Epithelial cell of prostate (primary cell): ENCODE measurements around the genes RPL37A and TNP1.

GRCh38 chr2:215982398-215983084 is 30.8 kb downstream of the MREG start:
- RRBS = no CpG with 5 or more reads among the region's 8 CpGs

DNA sequence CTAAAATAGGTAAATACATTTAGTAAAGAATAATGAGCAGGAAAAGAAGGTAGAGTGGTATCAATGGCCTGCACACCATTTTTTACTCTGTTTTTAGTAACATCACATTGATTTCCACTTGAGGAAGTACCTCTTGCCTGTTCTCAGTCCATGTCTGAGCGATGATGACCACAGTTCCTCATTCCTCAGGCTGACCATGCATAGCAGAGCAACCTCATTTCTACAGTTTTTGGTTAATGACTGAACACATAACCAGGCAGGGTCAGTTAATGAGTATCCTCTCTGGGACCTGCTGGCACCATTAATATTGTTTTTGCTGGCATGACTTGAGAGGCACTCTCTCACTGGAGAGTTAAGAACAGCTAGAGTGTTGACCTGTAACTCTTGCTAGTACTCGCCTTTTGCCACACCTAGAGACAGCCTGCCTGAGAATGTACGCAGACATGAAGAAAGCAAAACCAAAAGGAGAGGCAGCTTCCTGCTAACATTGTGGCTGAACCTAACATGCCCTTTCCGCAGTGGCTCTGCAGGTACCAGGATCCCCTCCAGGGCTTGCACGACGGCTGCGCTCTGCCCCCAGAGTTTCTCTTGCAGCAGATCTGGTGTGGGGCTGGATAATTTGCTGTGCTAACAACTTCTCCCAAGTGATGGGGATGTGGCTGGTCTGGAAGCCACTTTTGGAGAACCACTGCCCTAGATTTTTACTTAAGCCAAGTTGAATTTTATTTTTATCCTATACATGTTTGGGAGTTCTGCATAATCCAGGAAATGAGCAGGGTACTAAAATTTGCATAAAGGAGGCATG is 23.8 kb downstream of the PECR start:
- RRBS = no CpG with 5 or more reads among the region's 7 CpGs

- RRBS = no CpG with 5 or more reads among the region's 7 CpGs
These were observed 2.9 kb downstream of the PECR start for GRCh38 chr2:216078491-216079242.

DNA sequence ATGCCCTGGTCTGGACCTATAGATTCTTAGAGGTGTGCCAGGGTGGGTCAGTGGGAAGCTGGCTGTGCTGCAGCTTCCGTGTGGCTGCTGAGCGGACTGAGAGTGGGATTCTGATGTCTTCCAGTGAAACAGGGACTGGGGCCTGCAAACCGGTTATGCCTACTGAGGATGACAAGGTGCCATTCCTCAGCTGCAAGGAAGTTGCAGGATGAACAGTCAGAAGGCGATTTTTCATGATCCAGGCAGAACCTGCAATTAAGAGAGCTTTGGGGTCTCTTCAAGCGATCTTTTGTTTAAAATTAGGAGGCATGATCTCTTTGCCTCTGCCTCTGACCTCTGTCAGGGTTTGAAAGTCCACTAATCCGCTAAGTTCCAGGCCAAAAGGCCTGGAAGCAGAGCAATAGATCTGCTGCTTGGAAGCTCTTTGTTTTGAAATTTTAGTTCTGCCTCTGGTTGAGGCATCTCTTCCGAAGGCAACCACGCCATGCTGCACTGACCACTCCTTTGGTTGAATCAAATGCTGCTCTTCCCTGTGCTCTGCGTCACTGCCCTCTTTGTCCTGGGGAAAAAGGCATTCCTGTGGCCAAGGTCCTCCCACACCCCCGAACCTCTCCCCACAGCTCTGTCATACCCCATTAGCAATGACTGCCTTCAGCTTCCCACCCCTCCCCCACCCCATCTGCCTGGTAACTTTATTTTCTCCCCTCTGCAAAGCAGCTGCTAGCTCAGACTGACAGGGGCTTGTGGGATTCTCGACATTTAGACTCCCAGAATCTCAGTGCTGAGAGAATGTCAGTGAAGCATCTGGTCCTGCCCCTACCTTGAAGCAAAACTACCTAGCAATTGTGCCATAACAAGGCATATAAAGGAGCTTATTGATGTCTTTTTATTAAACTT is 2.0 kb downstream of the TMEM169 start:
- RRBS = no CpG with 5 or more reads among the region's 11 CpGs

DNA sequence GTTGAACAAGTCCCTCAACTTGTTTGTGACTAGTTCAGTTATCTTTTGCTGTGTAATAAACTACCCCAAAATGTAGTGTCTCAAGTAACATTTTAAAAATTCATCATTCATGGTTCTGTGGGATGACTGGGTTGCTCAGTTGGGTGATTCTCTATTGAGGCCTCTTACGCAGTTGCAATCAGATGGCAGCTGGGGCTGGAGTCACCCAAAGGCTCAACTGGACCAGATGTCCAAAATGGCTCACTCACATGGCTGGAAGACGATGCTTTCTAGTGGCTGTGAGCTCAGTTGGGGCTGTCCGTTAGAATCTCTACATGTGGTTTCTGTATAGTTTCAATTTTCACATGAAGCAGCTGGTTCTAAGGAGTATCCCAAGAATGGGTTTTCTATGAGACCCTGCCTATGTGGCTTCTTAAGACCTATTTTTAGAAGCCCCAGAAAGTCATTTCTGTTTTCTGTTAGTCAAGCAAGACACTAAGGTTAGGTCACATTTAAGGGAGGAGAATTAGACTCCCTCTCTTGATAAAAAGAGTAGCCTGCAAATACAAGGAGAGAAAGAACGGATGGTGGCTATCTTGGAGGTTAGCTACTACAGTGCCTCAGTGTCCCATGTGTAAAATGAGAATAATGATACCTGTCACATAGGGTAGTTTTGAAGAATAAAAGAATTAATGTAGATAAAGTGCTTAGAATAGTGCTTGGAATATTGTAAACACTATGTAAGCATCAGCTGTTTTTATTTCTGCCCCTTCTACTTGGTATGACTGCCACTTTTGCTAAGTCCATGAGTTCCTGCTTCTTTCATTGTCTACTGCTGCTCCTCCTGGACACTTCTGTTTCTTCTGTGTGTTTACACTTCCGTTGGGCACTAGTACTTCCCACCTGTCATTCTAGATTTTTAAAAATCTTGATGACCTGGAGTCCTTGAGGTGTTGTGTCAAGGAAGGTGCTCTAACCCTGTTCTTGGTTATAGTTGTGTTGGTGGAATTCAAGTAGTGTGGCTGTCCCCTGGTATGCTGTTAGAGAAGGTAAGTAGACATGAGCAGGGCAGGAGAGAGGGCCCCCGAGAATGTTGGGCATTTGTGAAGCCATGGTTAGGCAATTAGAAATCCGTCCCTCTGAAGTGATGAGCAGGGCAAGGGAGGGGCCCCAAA is 4.7 kb downstream of the XRCC5 start:
- RRBS = no CpG with 5 or more reads among the region's 7 CpGs

GRCh38 chr2:216144916-216145301 is 35.8 kb downstream of the XRCC5 start:
- RRBS = no CpG with 5 or more reads among the region's 3 CpGs

DNA sequence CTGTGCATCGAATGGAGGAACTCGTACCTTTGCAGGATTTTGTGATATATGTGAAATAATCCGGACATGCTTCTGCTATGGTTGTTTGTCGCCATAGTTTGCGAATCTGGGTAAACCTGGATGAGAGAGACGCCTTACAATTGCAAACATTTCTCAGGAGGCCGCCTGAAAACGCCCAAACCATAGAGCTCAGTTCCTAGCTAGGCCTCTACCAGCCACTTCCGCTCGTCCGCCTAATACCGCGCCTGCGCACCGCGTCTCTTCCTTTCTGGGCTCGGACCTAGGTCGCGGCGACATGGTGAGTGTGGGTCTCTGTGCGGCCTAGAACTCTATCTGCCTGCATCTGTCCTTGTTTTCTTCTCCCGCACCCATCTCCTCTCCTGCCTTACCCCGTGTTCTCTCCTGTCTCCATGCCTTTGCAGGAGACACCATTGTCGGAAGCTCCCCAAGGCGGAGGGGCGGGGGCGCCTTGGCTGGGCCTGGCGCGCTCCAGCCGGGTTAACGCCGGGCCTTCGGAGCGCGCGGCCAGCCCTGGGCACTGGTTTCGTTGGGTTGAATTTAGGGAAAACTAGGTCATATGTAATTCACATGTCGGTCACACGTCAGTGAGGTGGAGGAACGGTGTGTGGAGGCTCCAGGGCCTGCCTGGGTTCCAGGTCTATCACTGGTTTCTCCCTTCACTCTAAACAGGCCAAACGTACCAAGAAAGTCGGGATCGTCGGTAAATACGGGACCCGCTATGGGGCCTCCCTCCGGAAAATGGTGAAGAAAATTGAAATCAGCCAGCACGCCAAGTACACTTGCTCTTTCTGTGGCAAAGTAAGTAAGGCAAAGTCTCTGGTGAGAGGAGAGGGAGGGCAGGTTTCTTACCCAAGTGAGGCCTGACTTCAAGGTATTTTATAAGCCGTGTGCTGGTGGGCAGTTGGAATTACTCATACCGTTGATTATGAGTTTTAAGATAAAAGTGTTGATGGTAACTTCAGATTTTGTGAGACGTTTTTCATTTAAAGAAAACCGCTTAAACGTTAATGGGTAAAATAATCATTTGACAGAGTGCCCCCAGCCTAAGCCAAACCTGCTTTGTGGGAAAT is at the start of gene RPL37A:
RPL37A (plus strand) TSS at position 265 of the 1,091 bp plus-strand sequence.
- RRBS = 7% methylated on average over 1 of the region's 53 CpGs

- RRBS = no CpG with 5 or more reads among the region's 3 CpGs
These were observed 56.0 kb downstream of the RPL37A start for GRCh38 chr2:216554634-216555122.

GRCh38 chr2:216555123-216555500 is 56.5 kb downstream of the RPL37A start:
- RRBS = no CpG with 5 or more reads among the region's 4 CpGs

DNA sequence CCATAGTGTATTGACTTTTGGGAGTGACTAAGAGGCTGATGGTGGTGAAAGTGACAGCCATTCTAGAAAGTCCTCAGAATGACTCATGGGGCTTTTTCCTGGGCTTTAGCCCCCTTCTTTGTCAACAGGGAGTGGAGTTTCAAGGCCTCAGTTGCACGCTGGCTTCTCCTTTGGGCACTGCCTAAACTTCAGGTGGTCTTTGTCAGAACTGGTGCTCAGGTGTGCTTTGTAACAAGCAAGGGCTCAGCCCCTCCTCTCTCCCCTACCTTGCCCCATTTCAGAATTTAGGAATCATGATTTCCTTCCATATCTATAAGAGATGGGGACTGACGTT is 61.3 kb upstream of the IGFBP2 start:
- RRBS = no CpG with 5 or more reads among the region's 2 CpGs

GRCh38 chr2:216633532-216634273 is 483 bp downstream of the IGFBP2 start:
- RRBS = under 1% methylated on average over 15 of the region's 80 CpGs

DNA sequence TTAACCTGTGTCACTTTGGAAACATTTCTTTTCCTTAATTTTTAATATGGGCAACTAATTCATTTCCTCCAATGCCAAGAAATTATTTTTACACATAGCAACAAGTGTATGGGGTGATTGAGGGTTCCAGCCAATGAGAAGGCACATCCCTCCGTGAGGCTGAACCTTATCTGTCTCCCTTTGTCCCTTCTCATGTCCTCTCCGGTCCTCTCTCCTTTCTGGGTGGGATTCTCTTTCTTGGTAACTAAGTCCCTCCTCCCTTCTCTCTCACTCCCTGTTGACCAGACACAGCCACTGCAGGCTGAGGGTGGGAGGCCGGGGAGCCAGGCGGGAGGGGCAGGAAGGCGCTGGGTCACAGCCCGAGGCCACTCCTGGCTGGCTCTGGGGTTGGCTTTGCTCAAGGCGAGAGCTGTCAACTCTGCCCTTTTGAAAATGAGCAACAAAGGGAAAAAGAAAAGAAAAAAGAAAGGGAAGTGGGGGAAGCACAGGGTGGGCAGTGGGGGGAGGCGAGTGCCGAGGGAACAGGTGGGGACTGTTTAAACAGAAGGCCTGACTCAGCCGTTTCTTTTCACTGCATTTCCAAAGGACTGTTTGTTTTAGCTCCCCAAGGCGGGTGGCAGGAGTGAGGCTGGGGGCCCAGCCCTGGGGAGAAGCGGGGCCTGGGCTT is 70.4 kb upstream of the IGFBP5 start:
- RRBS = 60% methylated on average over 1 of the region's 12 CpGs

DNA sequence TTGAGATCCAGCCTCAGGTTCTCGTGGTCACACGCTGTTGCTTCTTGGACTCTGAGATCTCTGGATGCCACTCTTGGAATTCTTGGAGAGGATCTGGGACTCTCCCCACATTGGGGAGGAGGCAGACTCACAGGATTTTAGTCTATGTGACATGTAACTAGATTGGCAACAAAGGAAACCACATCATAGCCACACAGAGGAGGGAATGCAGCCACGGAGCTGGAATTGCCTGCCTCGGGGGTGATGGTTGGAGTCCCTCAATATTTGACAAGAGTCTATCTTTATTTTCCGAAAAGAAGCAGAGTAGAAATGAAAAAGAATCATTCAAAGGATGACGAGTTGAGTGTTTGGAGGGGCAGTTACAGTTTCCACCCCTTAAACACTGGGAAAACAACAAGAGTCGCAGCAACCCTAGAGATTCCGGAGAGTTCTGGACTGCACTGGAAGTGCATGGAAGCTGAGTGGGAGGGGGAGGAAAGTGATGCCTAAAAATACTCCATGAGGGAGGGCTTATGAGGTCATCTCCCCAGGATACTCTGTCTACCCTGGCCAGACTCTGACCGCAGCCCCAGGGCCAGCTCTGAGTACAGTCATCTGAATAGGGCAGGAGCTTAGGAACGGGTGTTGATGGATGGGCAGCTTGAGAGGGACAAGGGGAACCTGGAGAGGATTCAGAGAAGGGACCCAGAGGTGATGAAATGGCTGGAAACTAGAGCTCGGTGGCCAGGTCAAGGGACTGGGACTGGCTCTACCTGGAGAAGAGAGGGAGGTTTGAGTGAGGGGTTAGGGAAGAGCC is 79.1 kb upstream of the IGFBP5 start:
- RRBS = no CpG with 5 or more reads among the region's 11 CpGs

GRCh38 chr2:216850020-216850551 is 9.8 kb downstream of the TNP1 start:
- RRBS = no CpG with 5 or more reads among the region's 12 CpGs

DNA sequence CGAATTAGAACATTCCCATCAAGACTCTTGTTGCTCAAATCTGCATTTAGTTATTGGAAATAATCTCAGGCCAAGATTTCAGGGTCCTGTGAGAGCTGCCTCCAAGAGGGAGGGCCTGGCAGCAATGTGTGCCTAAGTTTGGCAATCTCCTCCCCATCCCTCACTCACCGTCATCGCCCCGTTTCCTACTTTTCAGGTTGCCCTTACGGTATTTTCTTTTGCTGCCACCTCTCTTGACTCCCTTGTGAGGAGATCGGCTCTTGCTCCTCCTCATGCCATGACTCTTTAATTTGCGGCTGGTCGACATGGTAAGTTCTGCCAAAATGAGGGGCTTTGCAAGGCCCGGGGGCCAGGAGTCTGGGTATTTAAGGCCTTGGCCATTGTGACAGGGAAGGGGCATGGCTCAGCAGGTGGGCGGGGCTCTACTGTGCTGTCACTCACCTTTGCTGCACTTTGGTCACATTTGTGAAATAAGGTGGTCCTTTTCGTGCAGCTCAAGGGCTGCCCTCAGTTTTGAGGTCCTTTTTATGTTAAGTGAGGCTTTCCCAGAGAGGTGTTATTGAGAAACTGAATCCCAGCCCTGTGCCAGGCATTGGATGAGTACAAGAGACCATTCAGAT is at the start of gene TNP1:
TNP1 (minus strand) TSS at position 337 of the 620 bp plus-strand sequence.
- RRBS = no CpG with 5 or more reads among the region's 11 CpGs

GRCh38 chr2:216887013-216887884 is 27.4 kb upstream of the TNP1 start:
- RRBS = no CpG with 5 or more reads among the region's 15 CpGs

- RRBS = no CpG with 5 or more reads among the region's 11 CpGs
These were observed 204.4 kb upstream of the TNP1 start for GRCh38 chr2:217064058-217064821.

- RRBS = no CpG with 5 or more reads among the region's 15 CpGs
These were observed 206.9 kb upstream of the TNP1 start for GRCh38 chr2:217066645-217067329.

DNA sequence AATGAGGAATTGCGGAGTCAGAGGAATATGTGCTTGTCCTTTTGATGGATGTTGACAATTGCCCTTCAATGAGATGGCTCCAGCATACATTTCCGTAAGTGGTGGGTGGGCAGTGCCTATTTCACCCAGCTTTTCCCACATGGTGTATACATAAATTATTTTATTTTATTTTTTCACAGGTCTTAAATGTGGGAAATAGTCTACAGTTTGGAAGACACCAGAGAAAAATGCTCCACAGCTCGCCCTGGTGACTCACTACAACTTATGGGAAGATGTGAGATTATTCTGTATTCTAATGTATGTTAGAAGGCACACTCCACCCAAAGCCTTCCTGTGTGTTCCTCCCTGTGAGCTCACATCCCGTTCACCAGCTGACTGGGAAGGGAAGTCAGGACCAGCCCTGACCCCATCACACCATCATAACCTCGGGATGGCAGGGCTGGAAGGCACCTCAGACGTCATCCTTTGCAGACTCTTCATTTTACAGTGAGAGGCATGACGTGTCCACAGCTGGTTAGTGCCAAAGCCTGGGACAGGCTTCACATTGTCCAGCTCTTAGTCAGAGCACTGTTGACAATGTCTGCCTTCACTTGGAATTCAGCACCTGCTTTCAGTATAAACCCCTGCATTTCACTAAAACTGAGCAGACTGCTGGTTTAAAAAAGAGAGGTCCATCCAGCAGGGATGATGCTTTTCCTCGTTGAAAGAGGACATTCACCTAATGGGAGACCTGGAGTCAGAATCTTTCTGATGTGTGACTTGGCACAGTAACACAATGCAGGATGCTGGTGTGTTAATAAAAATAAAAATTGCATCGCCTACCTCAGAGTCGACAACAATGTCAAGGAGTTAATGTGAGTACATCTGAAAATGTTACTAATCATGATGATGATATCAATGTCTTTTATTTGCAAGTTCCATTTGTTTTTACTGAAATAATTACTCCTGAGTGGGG is 417.8 kb upstream of the TNP1 start:
- RRBS = no CpG with 5 or more reads among the region's 10 CpGs